ENCODE results near the genes VPS45 and CA14.

- RRBS, result no CpG with 5 or more reads among the region's 74 CpGs
Observed at GRCh38 chr1:149851339-149852272, 745 bp downstream of the H2AC19 start.

DNA sequence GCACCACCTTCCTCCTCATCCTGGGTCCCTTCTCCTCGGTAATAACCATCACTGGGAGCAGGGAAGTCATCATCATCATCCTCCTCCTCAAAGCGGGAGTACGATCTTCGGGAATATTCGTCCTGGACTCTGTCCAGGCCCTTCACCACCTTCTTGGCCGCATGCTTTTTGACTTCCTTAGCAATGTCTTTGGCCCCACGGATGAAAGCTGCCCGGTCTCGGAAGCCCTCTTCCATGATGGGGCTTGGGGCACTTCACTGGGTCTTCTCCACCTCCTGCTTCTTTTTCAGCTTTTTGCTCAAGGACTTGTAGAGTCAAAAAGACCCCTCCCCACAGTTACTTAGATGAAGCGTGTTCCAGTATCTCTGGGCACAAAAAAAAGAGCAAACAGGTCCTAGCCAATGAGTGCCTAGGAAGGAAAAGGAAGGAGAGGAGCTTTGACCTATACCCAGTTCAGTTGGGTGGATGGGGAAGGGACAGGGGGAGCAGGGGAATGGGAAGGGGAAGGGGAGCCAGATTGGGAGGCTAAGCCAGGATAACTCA is 4.0 kb downstream of the SV2A start:
- RRBS, result no CpG with 5 or more reads among the region's 10 CpGs

GRCh38 chr1:149928090-149928976 is 730 bp upstream of the SF3B4 start:
- RRBS, result no CpG with 5 or more reads among the region's 14 CpGs

DNA sequence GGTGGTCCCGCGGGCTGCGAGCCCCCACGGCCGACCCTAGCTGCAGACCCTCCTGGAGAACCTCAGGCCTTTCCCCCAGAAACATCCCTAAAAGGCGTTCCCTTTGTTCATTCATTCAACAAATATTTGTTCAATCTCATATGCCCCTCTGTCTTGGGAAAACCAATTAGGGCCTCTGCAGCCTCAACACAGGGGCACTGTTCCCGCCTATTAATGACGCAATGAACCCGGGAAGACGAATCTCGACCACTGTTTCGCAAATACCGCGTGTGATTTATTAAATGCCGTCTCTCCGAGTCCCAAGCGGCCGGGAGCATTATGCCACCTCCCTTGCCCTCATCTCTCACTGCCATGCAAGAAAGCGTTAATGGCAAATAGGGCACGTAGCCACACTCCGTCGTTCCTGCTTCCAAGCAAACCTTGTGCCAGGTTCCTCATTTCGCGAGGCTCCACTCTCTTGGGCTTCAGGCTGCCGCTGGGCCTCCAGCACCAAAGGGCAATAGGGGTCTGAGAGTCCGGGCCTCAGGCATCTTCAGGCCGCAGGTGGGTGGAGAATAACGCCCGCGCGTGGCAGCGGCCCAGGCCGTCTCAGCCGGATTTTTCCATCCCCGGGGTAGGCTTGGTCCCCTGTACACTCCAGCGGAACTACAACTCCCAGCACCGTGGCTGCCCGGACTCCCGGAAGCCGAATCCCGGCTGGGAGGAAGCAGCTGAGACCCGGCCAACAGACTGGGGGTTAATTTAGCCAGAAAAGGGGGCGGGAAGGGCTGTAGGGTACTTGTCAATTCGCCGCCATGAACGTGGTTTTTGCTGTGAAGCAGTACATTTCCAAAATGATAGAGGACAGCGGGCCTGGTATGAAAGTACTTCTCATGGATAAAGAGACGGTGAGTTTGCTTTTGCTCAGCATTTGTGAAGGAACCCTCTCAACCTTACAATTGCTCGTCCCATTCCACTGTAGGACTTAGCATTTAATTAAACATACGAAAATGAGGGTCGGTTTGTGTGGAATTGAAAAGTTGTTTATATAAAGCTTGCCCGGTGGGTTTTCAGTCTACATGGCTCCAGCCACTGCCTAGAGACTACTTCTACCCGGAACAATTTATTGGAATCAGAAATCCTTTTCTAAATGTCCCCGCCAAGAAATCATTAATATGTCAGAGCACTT is at the start of gene VPS45:
Gene VPS45 (plus strand): TSS at position 713 of the 1,168 bp plus-strand sequence.
- RRBS, result 2% methylated on average over 20 of the region's 54 CpGs

GRCh38 chr1:150109508-150109974 is 40.2 kb upstream of the PLEKHO1 start:
- RRBS, result no CpG with 5 or more reads among the region's 3 CpGs

DNA sequence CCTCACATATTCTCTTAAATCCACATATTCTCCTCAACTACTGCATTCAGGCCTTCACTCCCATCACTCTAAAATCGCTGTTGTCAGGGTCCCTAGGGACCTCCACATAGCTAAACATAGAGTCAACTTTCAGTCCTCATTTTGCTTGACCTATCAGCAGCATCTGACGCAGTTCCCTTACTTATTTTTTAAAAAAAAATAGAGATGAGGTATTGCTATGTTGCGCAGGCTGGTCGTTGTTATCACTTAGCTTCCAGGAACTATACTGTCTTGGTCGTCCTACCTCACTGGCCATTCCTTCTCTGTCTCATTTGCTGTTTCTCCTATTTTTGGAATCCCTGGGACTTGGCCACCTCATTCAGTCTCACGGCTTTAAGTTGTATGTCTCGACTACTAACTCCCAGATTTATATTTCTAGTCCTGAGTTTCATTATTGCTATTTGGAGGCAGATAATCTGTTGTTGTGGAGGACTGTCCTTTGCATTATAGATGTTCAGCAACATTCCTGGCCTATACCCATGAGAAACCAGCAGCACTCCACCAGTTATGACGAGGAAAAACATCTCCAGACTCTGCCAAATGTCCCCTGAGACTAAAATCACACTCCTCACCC is 11.5 kb upstream of the PLEKHO1 start:
- RRBS, result no CpG with 5 or more reads among the region's 8 CpGs

DNA sequence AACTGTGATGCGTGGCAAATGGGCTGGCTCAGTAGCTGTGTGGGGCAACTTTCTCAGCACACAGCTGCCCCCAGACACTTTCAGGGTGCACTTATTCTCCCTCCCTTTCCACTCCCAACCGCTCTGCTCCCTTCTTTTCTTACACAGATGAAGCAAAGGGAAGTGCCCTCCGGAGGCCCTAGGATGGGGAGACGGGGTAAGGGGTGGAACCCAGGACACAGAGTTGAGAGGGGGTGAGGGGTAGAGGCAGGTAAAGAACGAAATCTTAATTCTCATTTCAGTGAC is 12.8 kb downstream of the PLEKHO1 start:
- RRBS, result no CpG with 5 or more reads among the region's 5 CpGs

GRCh38 chr1:150165314-150165678 is 15.6 kb downstream of the PLEKHO1 start:
- RRBS, result no CpG with 5 or more reads among the region's 2 CpGs

- RRBS, result 1% methylated on average over 33 of the region's 87 CpGs
Observed at GRCh38 chr1:150234310-150235282, 1.3 kb downstream of the ANP32E start.

DNA sequence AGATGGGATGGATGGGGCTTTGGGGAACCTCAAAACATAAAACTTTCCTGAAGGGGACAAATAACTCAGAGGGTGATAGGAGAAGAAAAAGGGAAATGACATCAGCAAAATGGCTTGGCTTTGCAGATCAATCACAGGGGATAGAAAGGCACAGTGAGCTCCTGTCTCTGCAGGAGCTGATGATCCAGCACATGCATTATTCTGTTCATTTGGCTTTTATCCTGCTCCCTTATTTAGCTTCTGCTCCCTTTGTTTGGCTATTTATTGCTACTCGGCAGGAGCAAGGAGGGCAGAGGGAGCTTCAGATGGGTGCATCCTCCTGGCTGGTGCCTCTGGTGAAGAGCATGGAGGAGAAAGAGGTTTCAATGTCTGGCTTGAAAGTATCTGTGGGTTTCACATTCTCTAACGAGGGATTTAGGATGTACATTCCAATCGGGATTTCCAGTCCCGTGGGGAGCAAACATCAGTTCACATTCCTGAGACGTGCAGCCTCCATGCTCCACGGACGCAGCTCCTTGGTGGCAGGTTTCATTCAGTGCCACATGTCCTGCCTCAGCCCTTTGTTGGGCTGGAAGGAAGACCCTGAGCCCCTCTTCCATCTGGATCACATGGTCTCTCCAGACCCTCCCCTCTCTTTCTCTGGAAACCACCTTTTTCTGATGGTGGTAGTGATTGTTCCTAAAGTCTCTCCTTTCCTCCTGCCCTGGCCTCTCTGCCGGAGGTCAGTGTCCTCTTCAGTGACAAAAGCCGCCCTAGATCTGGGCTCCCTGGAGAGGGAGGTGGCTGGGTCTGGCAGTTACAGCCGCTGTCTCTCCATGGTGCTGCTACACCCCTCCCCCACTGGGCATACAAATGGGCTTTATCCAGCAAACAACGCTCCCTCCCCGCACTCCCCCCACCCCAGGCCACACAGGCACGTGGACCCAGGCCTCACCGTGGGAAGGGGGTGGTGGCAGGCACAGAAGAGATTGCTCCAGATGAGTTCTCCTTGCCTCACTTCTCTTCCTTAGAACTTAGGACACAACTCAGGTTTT is 957 bp upstream of the CA14 start:
- RRBS, result no CpG with 5 or more reads among the region's 14 CpGs

- RRBS, result no CpG with 5 or more reads among the region's 15 CpGs
Observed at GRCh38 chr1:150257334-150258612, at the start of gene CA14. Gene CA14, plus strand, starts transcription at chr1:150257774.

- RRBS, result no CpG with 5 or more reads among the region's 8 CpGs
Observed at GRCh38 chr1:150346455-150347408, 17.2 kb upstream of the RPRD2 start.

DNA sequence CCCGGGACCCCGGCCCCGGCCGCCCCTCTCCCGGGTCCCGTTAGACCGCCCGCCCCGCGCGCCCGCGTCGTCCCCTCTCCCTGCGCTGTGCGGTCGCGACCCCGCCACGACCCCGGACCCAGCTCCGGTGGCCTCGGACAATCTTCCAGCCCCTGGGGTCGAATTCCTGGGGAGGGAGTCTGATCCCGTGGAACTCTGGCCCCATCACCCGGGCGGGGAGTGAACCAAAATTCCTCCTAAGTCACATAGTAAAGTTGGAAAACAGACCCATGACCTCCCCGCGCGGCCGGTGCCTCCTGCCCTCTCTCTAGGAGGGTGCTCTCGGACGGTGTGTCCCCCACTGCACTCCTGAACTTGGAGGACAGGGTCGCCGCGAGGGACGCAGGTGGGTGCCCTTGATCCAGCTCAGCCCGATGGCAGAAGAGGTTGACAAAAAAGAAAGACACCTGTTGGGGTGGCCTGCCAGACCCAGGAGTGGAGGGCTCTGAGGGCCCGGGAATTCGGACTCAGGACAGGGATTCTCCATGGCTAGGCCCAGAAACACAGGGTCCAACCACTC is 382 bp downstream of the ADAMTSL4 start:
- RRBS, result 17% methylated on average over 26 of the region's 40 CpGs

DNA sequence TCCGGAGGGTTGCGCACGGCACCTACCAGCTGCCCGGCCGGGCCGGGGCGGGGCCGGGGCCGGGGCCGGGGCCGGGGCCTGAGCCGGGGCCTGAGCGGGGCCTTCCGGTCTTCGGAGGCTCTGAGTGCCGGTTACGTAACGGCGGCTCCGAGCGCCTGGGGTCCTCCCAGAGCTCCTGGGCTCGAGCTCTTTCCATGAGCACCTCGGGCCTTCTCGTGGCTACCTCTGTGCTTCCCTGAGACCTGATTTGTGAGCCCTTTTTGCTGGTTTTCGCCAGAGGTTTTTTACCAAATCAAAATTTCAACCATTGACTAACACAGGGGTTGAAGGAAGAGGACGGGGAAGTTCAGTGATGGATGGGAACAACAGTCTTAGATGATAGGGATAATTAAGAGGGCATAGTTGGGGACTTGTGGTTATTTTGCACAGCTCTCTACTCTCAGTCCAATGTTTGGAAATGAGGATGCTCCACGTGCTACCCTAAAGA is 357 bp upstream of the MCL1 start:
- RRBS, result no CpG with 5 or more reads among the region's 27 CpGs

DNA sequence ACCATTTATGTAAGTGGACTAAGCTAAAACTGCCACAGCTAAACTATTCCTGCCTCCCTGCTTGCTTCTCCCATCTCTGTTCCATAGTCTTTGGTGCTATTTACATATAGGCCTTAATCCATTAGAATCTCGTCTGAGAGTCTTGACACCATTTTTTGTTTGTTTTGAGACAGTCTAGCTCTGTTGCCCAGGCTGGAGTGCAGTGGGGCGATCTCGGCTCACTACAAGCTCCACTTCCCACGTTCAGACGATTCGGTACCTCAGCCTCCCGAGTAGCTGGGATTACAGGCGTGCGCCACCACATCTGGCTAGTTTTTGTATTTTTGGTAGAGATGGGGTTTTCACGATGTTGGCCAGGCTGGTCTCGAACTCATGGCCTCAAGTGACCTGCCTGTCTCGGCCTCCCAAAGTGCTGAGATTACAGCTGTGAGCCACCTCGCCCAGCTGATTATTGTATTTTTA is 832 bp upstream of the MCL1 start:
- RRBS, result no CpG with 5 or more reads among the region's 13 CpGs

GRCh38 chr1:150628547-150629201 is 738 bp downstream of the ENSA start:
- RRBS, result no CpG with 5 or more reads among the region's 20 CpGs

- RRBS, result no CpG with 5 or more reads among the region's 9 CpGs
Observed at GRCh38 chr1:150631837-150632521, 2.6 kb upstream of the ENSA start.

DNA sequence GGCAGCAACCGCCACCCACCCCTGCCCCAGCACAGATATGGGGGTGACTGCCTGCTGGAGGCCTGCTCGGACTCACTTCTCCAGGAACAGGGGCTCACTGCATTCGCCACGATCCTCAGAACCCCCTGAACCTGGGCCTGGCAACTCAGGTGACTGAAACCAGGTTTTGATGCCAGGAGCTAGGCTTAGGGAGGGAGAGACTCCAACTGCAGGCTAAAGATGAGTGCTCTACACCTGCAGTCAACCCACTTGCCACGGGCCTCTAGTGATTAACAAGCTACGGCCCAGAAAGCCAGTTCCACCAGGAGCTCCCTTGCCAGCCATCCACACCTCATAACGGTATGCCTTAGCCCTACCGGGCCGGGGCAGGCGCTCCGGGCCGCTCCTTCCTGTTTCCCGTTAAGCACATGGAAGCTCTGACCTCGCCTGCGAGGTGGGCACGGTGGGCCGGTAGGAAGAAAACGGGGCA is 936 bp downstream of the CERS2 start:
- RRBS, result 2% methylated on average over 7 of the region's 18 CpGs

DNA sequence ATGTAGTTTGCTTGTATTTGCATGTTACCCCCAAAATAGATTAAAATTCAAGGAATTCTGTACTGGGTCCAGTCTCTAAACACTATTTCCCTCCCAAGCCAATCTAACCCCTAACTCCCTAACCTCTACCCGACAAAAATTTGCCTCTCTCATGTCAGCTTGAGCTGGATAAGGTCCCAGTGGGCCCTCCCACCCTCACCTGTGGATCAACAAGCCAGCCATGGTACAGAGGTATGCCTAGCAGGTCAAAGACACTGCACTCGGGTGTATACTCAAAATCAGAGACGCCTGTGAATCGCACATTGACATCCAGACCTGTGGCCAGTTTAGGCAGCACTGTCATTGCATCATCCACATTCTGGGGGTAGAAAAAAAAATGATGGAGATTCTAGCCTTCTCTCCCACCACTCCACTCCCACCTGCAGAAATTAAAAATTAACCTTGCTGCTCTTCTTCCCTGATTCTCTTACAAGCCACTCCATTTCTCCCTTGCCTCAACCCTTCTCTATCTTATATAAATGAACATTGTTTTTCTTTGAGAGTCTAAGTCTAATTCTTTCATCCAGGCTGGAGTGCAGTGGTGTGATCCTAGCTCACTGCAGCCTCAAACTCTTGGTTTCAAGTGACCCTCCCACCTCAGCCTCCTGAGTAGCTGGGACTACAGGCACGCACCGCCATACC is 6.3 kb downstream of the MINDY1 start:
- RRBS, result no CpG with 5 or more reads among the region's 6 CpGs

GRCh38 chr1:151251656-151252054 is 2.9 kb upstream of the PSMD4 start:
- RRBS, result no CpG with 5 or more reads among the region's 5 CpGs

Data from mononuclear cell (primary cell).